Metastatic Breast Carcinoma in the Brain (tissue), 10 donors: ENCODE results near the gene RSBN1.

DNA sequence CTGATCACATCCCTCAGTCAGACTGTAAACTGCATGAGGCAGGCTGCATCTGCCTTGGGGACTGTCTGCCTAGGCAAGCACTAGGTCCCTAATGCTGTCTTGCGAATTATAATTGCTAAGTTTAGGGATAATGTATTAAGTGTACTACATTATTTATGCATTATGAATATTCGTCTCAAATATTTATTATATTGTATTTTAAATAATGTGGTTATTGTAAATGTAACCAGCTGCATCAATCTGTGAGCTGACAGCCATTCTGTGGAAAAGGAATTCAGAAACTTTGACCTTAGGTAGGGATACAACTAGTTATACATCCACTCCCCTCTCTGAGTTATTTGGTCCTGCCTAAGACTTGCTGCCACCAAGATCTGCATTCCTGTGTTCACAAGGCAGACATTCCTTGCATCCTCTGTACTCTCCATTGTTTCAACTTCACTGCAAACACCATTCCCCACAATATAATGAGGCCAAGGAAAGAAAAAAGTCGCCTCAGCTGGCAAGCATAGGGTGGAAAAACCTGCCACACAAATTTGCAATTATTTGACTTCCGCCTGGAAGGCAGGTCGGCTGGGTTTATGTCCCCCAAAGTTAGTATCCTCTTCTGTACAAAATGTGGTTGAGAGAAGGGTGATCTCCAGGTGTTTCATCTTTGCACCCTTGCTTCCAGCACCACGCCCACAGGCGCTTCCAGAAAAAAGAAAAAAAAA, 827 bp upstream of the CTTNBP2NL start:
- PRO-cap, 10 experiments: no peak in any of the 10 experiments

GRCh38 chr1:112431578-112432093, 35.6 kb downstream of the CTTNBP2NL start:
- PRO-cap, 10 experiments: no peak in any of the 10 experiments

GRCh38 chr1:112507839-112508459, 816 bp upstream of the WNT2B start:
- PRO-cap, 10 experiments: peak in 3 of 10 experiments; most common plus-strand start chr1:112508055 (in 3)

DNA sequence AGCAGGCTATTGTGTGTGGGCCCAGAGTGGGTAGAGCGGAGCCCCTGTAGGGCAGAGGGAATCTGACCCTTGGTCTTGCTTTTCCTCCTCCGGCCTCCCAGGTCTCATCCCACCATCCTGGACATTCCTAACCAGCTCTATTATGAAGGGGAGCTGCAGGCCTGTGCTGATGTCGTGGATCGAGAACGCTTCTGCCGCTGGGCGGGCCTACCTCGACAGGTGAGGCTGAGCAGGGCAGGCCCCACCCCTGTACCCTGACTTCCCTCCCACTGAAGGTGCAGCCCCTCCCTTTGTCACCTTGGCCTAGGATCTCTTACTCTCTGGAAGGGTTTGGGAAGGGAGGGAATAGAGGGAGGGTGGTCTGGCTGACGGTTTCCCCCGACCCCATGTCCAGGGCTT, 9.0 kb downstream of the RHOC start:
- PRO-cap, 10 experiments: no peak in any of the 10 experiments

GRCh38 chr1:112912730-112913302, 43.2 kb downstream of the SLC16A1 start:
- PRO-cap, 10 experiments: no peak in any of the 10 experiments

- PRO-cap, 10 experiments: no peak in any of the 10 experiments
These were observed 41.9 kb upstream of the SLC16A1 start for GRCh38 chr1:112997748-112998351.

- PRO-cap, 10 experiments: no peak in any of the 10 experiments
These were observed 67.5 kb downstream of the MAGI3 start for GRCh38 chr1:113457710-113458248.

- PRO-cap, 10 experiments: no peak in any of the 10 experiments
These were observed 11.5 kb downstream of the PHTF1 start for GRCh38 chr1:113747841-113748193.

- PRO-cap, 10 experiments: no peak in any of the 10 experiments
These were observed 7.6 kb downstream of the RSBN1 start for GRCh38 chr1:113804636-113805152.

- PRO-cap, 10 experiments: peak in 10 of 10 experiments; most common plus-strand start chr1:113812663 (in 9); most common minus-strand start chr1:113812454 (in 1)
These were observed at the start of gene RSBN1 for GRCh38 chr1:113812353-113812788. TSS of gene RSBN1 (minus strand) at chr1:113812476.

DNA sequence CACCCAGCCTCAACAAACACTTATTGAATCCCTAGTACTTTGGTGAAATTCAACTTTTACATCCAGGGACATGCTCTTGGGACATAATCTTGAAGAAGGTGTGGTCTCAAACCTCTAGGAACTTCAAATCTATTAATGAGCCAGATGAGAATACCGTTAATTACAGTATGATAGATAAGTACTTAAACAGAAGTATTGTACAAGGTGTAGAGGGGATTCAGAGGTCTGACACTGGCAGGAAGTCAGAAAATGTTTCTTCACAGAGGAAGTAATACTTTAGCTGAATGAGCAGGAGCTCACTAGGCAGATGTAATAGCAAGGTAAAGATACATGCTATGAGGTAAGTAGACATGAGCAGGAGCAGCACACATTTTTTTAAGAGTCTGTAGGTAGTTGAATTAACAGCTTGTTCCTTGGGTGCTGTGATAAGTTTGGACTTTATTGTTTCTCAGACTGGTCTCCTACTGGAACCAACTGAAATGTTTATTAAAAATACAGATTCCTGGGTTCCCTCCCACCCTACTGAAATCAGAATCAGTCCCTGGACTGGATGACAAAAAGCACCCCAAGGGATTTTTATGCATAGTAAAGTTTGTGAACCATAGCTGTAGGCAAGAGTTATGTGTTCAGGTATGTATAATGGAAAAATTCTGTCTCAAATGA, 1.1 kb downstream of the AP4B1 start:
- PRO-cap, 10 experiments: no peak in any of the 10 experiments

DNA sequence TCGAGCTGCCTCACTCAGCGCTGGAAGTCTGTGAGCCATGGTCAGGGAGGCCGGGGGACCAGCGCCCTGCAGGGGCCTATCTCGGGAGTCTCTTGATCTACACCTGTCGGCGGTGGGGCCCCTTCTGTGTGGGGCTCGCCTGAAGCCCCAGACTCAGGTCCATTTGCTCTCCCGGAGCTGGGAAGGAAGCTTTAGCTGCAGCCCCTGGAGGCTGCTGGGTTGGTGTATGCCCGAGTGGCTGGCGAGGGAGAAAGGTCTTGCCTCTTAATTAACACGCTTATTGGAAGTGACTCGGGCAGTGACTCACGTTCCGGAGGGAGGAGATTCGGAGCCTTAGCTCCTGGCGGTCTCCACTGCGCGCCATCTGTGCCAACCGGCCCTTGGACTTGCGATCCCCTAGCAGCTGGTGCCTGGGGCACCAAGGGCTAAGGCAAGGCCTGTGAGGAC, 1.1 kb upstream of the SYT6 start:
- PRO-cap, 10 experiments: no peak in any of the 10 experiments

DNA sequence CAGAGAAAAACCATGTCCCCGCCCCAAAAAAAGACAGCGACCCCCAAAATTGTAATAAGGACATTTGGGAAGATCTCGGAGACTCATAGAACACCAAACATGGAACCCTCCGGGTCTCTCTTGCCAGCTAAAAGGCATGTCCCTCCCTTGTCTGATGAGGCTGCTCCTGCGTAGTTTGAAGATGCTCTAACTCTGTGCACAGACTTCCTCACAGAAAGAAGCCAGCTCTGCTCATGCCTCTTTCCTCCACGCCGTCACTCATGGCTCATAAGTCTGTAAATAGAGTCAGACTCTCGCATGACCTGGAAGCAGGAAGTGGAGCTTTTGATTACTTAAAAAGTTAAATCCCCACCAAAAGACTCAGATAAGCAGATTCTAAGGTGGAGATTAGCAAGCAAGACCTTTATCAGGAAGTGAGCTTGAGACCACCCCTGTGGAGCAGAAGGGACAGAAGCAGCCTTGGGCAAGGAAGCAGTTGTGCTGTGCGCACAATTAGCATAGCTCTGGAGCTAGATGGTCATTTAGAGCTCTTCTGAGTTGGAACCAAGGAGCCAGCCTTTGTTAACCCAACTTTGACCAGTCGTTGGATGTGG, 171.6 kb downstream of the TRIM33 start:
- PRO-cap, 10 experiments: no peak in any of the 10 experiments

DNA sequence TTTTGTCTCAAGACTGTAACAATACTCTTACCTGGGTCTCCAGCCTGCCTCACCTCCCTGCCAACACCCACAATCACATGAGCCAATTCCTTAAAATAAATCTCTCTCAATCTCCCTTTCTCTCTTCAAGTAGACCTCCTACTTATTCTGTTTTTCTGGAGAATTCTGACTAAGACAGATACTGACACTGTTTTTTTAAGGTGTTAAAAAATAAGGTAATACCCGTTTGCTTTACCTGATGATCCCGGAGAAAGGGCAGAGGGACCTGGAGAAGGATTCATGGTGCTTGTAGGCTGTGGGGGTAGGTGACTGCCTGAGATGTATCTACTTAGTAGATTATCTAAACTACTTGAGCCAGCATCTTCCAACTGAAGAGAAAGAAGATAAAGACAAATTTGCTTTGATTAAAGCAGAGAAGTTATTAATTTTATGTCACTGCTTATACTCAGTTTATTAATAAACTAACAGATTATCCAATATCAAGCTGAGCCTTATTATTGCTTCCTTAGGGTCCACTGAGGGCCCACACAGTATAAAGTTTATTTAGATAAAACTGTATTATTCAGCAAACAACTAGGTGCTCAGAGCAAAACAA, 101.0 kb downstream of the TRIM33 start:
- PRO-cap, 10 experiments: no peak in any of the 10 experiments

GRCh38 chr1:114425333-114425880, 85.6 kb downstream of the TRIM33 start:
- PRO-cap, 10 experiments: no peak in any of the 10 experiments

DNA sequence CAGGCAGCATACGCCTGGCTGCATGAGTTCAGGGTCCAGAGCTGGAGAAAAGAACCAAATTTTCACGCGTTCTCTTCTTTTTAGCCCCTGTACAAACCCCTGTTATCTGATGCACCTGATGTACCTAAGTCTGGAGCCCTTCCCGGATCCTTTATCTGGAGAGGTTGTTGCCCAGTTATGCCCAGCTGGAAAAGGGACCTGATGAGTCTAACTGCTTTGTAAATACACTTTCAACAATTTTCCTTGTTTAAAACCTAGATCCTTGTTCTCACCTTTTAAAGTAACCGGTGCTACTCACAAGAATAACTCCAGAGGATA, 28.1 kb upstream of the TRIM33 start:
- PRO-cap, 10 experiments: peak in 1 of 10 experiments; most common minus-strand start position 80 of the sequence (in 1)

GRCh38 chr1:114572972-114574104, 8.1 kb downstream of the BCAS2 start:
- PRO-cap, 10 experiments: no peak in any of the 10 experiments

- PRO-cap, 10 experiments: peak in 7 of 10 experiments; most common plus-strand start chr1:114757050 (in 6); most common minus-strand start chr1:114757491 (in 3)
These were observed 623 bp downstream of the CSDE1 start for GRCh38 chr1:114756889-114757832.

DNA sequence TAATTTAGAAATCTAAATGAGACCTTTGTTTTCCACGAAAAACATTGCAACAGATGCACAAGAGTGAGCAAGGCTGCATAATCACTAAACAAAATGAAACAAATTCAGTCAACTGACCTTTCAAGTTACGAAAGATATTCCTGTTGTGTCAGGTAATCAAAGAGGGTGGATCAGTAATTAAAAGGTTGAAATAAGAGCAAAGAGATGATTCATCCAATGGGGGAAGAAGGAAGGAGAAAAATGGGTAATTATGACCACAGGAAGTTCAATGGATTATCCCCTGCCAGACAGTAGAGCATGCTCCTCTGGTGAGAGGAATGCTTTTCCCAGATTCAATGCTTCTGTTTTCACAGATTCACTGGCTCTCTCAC, 660 bp upstream of the CSDE1 start:
- PRO-cap, 10 experiments: no peak in any of the 10 experiments

- PRO-cap, 10 experiments: no peak in any of the 10 experiments
These were observed 1.3 kb upstream of the TSPAN2 start for GRCh38 chr1:115090573-115091026.